Paraaortic lymph node (tissue), 1 donor: Measurements from ENCODE around the genes LITAFD and EMP2.

DNA sequence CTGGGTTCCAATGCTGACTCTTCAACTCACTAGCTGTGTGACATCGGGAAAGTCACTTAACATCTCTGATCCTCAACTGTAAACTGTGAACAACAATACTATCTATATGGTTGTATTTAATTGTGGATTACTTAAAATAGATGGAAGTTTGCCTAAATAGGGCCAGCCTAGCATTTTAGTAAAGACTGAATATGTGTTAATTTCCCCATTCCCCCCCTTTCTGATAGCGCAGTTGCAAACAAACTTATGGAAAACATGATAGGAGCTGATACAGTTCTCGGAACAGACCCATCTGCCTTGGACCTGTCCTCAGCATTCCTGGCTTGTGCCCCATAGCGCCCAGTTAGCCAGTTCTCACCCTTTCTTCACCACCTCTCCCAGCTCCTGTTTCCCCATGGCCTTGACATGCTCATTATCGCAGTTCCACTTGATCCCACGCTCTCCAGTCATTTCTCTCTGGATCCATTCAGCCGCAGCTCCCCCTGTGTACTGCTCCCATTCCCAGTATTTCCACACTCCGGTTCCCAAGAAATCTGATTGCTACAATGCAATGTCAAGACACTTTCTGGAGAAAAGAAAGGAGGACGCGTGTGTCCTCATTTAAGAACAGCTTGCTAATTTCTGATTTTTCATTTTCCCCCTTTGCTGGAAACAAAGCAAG, 55.5 kb downstream of the TMEM186 start:
- PRO-cap: no peak

- PRO-cap: no peak
Observed at GRCh38 chr16:8806116-8807252, 8.8 kb downstream of the PMM2 start.

GRCh38 chr16:8822383-8823115, 24.9 kb downstream of the PMM2 start:
- PRO-cap: no peak

- PRO-cap: no peak
Observed at GRCh38 chr16:8831818-8832587, 34.4 kb downstream of the PMM2 start.

GRCh38 chr16:8836045-8836628, 32.7 kb downstream of the CARHSP1 start:
- PRO-cap: no peak

GRCh38 chr16:8849767-8851088, 18.6 kb downstream of the CARHSP1 start:
- PRO-cap: no peak

GRCh38 chr16:8851767-8852520, 16.9 kb downstream of the CARHSP1 start:
- PRO-cap: no peak

GRCh38 chr16:8852521-8853914, 15.8 kb downstream of the CARHSP1 start:
- PRO-cap: no peak

- PRO-cap: no peak
Observed at GRCh38 chr16:8882134-8882605, at the start of gene LITAFD. LITAFD (plus strand) TSS chr16:8882351.

DNA sequence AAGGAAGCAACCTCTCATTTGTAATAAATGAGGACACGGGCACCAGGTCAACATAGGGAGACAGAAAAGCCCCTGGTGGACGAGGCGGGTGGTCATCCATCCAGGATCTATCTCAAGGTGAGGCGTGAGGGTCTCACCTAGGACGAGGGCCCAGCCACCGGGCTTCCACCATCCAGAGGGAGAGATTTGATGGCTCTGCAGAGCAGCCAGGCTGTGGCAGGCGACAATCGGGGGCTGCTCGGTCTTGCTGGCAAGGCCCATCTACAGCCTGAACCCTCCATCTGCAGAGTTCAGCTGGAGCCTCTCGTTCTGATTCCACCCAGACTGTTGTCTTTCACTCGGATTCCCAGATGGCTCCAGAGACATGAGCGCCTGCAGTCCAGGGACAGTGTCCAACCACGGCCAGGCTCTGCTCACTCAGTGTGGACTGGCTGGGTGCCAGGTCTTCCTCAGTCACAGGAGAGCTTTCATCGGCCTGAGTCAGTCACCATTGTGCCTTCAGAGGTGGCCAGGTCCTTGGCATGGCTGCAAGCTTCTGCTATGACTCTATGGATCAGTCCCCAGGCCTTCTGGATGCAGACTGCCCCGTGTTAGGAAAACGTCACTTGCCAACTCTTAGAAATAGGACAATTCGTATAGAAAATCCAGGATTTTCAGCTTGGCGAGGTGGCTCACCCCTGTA, 5.9 kb downstream of the LITAFD start:
- PRO-cap: no peak

DNA sequence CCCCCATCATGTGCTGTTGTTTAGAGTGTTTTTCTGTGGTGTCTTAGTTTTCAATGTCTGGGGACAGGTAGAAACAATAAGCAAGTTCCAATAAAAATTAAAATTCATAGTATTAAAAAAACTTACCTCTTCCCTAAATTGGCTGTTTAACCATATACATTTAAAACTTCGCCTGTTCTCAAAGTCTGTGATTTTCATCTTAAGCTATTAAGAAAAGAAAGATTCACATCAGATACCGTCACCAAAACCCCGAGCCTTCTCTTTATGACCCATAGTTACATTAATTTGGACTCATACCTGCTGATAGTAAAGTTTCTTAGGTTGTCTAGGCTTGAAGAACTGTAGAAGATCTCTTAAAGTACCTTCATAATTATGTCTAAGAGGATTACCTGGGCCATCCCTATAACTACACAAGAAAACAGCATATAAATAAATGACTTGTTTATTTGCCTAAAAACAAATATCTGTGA, 16.1 kb downstream of the LITAFD start:
- PRO-cap: no peak

DNA sequence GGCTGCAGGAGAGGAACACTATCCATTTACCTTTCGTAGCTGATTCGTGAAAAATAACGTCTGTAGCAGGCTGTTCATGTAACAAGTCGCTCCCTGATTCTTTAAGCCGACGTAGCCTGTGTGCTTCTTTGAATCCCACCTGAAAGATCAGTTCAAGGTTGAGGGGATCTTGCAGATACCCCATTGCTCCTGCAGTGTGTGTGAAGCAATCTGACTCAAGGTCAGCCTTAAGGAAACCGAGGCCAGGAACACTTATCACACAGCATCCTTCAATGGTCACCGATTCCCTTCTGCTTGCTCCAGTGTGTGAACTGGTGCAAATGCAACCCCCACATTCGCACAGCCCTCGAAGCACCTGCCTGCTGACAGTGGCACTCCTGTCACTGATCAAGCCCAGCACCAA, 36.9 kb downstream of the LITAFD start:
- PRO-cap: no peak

DNA sequence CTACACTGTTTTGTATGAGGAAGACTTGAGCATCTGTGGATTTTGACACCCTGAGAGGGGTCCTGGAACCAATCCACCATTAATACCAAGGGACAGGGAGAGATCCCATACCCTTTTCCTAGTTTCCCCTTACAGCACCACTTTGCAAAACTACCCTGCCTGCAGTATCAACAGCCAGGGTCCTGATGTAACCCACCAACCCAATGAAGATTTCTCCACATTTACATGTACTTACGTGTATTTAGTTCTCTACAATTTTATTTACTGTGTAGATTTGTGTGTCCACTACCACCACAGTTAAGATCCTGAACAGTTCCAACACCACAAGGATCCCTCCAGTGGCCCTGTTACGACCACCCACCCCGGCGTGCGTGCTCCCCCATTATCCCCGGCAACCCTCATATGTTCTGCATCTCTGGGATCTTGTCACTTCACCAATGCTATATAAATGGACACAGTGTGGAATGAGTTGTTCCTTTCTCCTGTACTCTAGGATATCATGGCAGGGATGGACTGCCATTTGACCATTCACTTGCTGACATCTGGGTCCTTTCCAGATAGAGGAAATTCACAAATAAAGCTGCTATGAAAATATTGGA, 24.7 kb downstream of the USP7 start:
- PRO-cap: no peak

GRCh38 chr16:8951295-8951891, 12.3 kb downstream of the USP7 start:
- PRO-cap: no peak

DNA sequence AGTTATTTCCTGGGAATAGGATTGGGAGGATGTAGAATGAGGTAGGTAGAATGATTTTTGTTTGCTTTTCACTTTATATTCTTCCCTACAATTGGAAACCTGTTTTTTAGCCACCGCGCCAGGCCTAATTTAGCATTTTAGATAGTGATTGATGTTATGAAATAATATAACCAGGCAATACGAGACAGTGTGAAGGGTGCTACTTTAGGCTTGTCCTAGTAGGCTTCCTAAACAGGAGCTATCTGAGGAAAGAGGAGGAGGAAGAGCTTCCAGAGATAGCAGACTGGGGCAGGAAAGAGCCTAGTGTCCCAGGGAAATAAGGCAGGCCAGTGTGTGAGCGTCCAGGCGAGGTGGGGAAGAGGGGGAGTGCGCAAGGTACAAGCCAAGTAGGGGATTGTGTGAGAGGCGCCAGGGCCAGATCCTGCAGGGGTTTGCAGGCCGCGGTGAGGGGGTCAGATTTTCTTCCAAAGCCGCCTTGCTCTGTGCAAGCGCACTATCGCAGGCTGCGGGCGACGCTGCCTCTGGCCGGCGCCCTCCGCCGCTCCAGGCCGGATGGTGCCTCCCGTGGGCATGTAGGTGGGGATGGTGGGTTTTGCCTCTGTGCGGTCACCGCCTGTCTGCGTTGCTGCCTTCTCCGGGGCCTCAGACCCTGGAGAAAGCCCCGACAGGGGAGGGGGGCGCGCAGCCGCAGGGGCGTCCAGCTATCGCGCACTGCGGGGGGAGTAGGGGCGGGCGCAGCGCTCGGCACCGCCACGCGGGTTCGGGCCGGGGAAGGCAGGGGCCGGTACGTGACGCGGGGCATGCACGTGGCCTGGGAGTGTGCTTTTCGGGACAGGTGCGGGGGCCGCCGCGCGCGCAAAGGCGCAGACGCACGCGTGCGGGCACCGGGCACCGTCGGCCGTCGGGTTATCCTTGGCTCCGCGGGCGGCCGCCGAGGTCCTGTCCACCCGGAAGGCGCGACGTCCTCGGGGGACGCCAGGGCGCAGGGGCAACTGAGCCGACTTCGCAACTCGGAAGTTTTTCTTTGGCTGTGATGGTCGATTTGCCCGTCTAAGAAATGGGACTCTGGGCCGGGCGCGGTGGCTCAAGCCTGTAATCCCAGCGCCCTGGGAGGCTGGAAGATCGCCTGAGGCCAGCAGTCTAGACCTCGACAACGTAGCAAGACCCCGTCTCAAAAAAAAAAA, 1.3 kb upstream of the HAPSTR1 start:
- PRO-cap: unidirectional peak, plus-strand start at position 866 of the sequence

DNA sequence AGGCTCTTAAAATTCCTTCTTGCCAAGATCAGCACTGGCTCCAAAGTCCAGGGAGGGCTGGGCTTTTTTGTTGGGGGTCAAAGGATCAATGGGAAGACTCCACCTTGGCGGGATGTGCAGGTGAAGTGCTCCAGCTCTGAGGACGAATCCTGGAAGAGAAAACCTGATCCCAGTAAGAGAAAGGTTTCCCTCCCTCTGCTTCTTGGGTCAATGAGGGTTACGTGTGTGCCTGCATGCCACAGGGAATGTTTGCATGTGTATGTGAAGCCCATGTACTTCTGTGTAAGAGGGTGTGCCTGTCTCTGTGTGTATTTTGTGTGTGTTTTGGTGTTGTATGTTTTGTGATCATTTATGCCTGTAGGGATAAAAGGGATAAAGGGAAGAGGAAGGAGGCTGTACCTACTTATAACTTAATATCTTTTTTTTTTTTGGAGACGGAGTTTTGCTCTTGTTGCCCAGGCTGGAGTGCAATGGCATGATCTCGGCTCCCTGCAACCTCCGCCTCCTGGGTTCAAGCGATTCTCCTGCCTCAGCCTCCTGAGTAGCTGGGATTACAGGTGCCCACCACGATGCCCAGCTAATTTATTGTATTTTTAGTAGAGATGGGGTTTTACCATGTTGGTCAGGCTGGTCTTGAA, 195.8 kb downstream of the HAPSTR1 start:
- PRO-cap: no peak

DNA sequence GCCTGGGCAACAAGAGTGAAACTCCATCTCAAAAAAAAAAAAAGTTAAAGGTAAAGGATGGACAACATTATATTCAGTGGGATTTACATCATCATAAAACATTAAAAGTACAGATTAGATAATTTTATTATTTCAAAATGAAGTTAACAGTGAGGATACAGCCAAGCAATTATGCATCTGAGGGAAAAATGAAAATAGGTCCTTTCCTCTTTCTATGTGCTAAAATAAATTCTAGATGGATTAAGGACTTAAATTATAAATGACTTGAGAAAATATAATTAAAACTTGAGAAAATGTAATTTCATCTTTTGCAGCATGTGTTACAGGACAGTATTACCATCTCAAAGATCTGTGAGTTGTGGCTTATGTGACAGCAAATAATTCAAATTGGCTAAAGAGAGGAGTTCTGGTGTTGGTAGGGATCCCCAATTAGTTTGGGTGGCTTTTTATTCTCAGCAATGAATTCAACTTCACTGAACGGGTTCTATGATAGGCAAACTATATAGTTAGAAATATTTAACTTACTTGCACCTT, 40.1 kb downstream of the ATF7IP2 start:
- PRO-cap: no peak

- PRO-cap: no peak
Observed at GRCh38 chr16:10556102-10556814, 24.1 kb downstream of the EMP2 start.

DNA sequence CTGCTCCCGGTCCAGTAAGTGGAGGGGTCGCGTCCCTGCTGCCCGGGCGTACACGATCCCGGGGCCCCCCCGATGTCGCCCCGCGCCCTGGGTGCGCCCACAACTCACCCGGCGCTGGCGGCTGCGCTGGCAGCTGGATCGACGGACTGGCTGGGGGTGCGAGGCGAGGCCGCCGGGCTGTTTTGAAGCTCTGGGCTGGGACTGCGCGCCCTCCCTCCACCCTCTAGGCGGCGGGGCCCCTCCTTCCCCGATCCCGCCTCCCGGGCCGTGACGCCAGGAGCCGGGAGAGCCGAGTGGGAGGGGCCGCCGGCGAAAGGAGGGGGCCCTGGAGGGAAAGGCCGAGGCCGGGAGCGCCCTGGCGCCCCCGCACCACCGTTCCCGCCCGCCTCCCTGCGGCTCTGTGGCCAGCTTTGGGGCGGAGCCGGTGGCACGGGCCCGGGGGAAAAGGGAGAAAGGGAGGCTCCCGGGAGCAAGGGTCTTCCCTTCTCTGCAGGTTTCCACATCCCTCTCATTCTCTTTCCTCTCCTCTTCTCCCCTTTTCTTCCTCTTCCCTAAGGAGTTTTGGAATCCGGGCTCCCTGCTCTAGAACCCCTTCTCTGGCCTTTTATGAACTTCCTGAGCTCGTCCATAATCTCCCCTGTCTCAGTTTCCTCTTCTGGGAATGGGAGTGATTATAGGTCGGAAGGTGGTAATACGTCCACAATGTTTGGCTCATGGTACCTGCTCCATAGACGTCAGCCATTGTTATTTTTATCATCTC, at the start of gene EMP2:
Gene EMP2 (minus strand): TSS at position 158 of the 760 bp plus-strand sequence.
- PRO-cap: bidirectional peak, plus-strand start at position 286 of the sequence, minus-strand start at position 225 of the sequence

DNA sequence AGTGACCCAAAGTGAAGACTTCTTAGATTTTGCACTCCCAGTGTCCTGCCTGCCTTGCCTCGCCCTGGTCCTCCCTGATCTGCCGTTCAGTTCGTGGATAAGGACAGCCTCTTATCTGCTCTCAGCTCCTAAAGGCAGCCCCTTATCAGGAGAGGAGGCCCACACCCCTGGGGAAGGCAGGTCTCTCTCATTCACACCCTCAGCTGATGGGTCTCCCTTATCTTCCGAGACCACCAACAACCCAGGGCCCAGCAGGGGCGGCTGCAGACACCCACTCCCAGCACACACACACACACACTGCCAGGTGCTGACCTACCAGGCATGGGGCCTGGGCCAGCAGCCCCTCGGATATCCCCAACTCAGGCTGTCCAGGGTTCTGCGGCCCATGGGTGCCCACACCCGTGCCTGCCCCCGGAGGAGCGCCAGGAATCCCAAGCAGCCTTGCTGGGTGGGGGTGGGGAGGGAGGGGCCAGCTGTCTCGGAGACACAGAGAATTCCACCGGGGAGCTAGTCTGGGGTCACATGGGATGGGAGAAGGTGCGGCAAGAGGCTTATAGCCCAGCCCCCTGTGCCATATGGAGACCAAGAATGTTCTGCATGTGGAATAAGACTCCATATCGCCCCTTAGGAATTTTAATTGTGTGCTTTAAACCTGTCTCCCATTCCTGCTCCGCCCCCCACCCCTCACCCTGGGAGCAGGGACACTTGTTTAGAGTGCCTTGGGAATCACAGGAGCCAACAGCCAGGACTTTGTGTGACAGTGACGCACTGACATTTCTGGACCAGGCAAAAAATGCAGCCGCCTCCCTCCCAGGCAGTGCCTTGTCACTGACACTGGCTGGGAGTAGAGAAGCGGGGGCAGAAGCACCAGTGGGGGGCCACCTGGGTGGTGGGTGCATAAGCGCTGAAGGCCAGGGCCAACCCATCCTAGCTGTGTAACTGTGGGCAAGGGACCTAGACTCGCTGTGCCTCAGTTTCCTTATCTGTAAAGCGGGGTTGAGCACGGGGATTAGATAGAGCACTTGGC, 41.9 kb upstream of the EMP2 start:
- PRO-cap: no peak